ENCODE measurements around the genes GNB1 and TMEM52.

DNA sequence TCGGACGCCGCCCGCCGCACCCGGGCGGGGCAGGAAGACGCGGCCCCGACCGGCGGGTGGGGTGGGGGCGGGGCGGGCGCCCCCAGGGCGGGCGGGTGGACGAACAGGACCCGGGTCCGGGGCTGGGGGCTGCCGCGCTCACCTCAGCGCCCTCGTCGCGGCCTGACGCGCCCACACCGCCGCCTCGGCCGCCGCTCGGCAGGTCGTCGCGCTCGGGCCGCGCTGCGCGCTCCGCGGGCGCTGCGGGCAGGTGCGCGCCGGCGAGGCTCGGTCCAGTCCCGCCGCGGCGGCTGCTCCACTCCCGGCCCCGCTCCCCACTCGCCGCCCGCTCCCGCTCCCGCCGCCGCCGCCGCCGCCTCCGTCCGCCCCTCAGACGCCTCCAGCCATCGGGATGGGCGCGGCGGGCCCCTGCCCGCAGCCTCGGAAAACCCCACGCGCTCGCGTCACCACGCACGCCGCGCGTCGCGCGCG lies at the start of gene GNB1:
GNB1 (minus strand) TSS at position 410 of the 471 bp plus-strand sequence.
- PRO-cap, 2 experiments: peak in 2 of 2 experiments; most common minus-strand start position 422 of the sequence (in 2)
- RAMPAGE, long total RNA, 5 experiments: start-site peak on the minus strand in 3 of 5 experiments, centred at positions 192 to 429 of the sequence, 16 to 70 reads per replicate

DNA sequence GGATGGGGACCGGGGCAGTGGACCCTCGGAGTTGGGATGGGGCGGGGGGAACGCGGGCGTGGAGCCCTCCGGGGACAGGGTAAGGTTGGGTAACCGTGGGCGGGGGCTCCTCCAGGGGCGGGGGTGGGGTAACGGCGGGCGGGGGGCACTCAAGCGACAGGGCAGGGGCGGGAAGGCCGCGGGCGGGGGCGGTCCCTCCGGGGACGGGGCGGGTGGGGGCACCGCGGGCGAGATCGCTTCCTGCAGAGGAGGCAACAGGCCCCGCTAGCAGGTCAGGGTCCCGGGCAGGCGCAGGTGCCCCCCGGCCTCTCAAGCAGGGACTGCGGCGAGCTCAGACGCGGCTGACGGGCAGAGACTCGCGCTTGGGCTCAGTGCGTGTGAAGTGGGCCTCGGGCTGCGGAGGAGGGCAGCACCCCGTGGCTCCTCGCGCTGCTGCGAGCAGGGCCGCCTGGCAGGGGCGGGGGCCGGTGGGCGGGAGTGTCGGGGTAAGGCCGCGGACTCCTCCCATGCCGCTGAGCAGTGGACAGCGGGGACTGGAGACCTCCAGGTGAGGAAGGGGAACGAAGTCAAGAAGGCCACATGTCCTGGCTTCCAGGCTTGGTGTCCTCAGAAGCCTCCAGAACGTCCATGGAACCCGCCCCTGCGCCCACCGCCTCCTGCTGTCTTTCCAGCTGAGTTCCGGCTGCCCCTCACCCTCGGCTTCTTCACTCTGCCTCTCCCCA lies 579 bp upstream of the GNB1 start:
- PRO-cap, 2 experiments: peak in 2 of 2 experiments; most common plus-strand start position 245 of the sequence (in 1); most common minus-strand start position 355 of the sequence (in 1)
- RAMPAGE, long total RNA, 5 experiments: no peak in any of the 5 experiments

GRCh38 chr1:1895350-1896368 lies 4.8 kb upstream of the GNB1 start:
- PRO-cap, 2 experiments: no peak in any of the 2 experiments
- RAMPAGE, long total RNA, 5 experiments: no peak in any of the 5 experiments

DNA sequence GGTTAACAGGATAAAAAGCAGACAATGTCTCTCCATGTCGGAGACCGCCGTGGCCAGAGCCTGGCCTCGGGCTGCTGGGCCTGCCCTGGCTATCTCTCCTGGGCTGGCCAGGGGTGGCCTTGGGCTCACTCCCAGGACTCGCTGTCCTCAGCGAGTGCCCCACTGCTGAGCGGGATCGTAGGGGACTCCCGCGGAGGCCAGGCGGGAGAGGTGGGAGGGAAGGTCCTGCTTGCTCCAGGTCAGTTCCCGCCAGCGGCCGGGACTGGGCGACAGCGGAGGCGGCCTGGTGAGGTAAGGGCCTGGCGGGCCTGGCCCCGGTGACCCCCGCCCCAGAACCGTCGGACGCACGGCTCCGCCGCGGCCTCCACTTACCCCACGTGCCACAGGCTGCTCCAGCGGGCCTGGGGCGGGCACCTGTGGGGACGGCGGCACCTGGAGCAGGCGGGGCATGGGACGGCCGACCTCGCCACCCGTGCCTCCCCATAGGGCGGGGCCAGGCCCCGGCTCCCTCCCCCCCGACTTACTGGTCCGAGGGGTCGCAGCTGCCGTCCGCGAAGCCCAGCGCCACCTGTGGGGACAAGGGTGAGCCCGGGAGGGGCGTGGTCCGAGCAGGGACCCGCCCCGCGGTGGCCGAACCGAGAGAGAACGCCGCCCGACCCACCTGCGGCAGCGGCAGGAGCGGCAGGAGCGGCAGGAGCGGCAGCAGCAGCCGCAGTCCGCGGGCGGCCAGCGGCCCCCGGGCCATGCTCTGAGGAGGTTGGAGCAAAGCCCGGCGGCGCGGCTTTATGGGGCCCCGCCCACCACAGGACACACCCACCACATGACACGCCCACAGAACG lies at the start of gene TMEM52:
TMEM52 (minus strand) TSS at position 759 of the 839 bp plus-strand sequence.
- PRO-cap, 2 experiments: peak in 2 of 2 experiments; most common minus-strand start position 759 of the sequence (in 2)
- RAMPAGE, long total RNA, 5 experiments: no peak in any of the 5 experiments

GRCh38 chr1:2052499-2052749 lies 2.2 kb downstream of the PRKCZ start:
- PRO-cap, 2 experiments: no peak in any of the 2 experiments
- RAMPAGE, long total RNA, 5 experiments: no peak in any of the 5 experiments

- PRO-cap, 2 experiments: no peak in any of the 2 experiments
- RAMPAGE, long total RNA, 5 experiments: no peak in any of the 5 experiments
Measured at GRCh38 chr1:2104266-2105061, 54.3 kb downstream of the PRKCZ start.

GRCh38 chr1:2174110-2174937 lies 20.2 kb downstream of the FAAP20 start:
- PRO-cap, 2 experiments: no peak in any of the 2 experiments
- RAMPAGE, long total RNA, 5 experiments: no peak in any of the 5 experiments

- PRO-cap, 2 experiments: no peak in any of the 2 experiments
- RAMPAGE, long total RNA, 5 experiments: no peak in any of the 5 experiments
Measured at GRCh38 chr1:2240921-2241252, 12.8 kb downstream of the SKI start.

GRCh38 chr1:2250436-2251242 lies 22.5 kb downstream of the SKI start:
- PRO-cap, 2 experiments: no peak in any of the 2 experiments
- RAMPAGE, long total RNA, 5 experiments: no peak in any of the 5 experiments

GRCh38 chr1:2252272-2253296 lies 24.5 kb downstream of the SKI start:
- PRO-cap, 2 experiments: no peak in any of the 2 experiments
- RAMPAGE, long total RNA, 5 experiments: no peak in any of the 5 experiments

GRCh38 chr1:2283284-2284132 lies 55.4 kb downstream of the SKI start:
- PRO-cap, 2 experiments: no peak in any of the 2 experiments
- RAMPAGE, long total RNA, 5 experiments: no peak in any of the 5 experiments

DNA sequence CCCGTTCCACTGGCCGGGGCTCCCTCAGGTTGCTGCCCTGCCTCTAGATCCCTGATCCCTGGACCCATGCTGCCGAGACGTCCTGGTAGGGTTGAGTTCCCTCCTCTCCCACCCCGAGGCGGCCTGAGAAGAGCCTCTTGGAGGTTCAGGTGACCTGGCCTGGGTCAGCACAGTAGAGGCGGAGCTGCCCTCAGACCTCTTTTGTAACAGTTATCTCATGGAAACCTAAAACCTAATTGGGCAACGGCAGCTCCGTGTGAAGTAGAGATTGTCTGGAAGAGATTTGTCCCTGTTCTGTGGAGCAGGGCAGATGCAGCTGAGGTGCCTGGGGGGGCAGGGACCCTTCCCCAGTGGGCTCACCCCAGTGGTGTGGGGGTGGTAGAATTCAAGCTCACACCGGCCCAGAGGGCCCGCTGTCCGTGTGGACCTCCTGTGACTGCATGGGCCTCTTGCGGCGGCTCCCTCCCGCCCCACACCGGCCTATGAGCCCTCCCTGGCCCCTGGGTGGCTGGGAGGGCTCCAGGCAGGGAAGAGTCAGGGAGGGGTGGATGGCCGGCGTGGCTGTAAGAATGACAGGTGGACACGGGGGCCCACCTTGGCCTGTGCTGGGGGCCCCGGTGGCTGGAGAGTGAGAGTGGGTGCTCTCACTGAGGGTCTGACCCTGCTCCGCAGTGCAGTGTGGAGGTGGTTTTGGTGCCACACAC lies 56.2 kb downstream of the SKI start:
- PRO-cap, 2 experiments: no peak in any of the 2 experiments
- RAMPAGE, long total RNA, 5 experiments: no peak in any of the 5 experiments

DNA sequence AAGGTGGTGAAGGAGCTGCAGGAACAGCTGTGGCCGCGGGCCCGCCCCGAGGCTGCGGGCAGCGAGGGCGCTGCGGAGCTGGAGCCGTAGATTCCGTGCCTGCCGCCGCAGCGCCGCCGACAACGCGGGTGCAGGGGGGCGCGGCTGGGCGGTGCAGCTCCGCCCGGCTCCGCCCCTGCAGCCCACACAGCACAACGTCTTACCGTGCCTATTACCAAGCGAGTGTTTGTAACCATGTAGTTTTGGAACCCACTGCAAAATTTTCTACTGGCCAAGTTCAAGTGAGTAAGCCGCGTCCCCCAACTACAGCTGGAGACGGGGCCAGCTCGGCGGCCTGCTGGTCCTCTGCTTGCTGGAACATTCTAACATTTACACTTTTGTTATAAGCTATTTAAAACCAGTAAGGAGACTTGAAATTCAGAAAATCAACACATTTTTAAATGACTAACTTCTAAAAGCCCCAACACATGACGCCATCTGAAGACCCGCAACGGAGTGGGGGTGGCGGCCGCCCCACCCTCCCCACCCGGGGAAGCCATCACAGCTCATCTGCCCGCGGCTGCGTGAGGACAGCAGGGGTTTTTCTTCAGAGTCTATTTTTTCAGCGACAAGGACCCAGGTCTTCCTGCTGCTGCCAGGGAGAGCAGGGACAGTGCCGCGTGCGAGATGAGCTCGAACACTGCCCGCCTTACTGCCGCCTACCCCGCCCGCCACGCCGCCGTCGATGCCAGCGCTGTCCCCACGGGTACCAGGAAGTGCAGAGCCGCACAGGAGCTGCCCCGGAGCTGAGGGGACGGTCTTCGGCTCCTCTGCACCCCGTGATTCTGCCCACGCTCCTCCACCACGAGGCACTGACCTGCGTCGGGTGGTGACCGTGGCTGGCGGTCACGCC lies 78.8 kb downstream of the SKI start:
- PRO-cap, 2 experiments: no peak in any of the 2 experiments
- RAMPAGE, long total RNA, 5 experiments: no peak in any of the 5 experiments

- PRO-cap, 2 experiments: no peak in any of the 2 experiments
- RAMPAGE, long total RNA, 5 experiments: no peak in any of the 5 experiments
Measured at GRCh38 chr1:2335914-2336308, 55.4 kb downstream of the MORN1 start.

- PRO-cap, 2 experiments: no peak in any of the 2 experiments
- RAMPAGE, long total RNA, 5 experiments: no peak in any of the 5 experiments
Measured at GRCh38 chr1:2392223-2393324, 933 bp downstream of the RER1 start.

DNA sequence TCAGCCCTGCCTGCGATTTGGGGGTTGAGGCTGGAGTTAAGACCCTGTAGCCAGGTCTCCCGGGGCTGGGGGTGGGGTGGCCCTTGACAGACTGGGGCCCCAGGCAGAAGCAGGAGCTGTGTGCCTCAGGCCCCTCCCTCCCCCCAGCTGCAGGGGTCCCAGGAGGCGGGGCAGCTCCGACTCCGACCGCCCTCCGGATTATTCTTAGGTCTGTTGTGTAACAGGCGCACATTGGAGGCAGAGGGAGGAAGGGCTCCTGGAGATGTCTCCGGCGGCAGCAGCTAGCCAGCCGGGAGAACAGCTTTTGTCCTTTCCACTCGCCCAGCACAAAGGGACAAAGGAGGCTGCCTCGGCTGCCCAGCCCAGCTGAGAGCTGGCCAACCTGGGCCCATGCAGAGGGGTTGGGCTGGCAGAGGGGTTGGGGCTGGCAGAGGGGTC lies 29.7 kb upstream of the PLCH2 start:
- PRO-cap, 2 experiments: no peak in any of the 2 experiments
- RAMPAGE, long total RNA, 5 experiments: no peak in any of the 5 experiments

DNA sequence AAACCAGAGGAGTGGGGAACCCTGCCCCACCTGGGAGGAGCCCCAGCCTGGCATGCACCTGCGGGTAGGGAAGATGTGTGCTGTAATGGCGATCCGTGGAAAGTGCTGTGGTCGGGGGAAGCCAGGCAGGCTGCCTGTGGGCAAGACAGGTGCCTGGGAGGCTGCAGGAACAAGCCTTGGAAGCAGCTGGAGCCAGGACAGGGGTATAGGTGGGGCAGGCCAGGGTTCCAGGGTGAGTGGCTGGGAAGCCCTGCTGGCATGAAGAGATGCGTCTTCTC lies 641 bp upstream of the PANK4 start:
- PRO-cap, 2 experiments: no peak in any of the 2 experiments
- RAMPAGE, long total RNA, 5 experiments: no peak in any of the 5 experiments

- PRO-cap, 2 experiments: no peak in any of the 2 experiments
- RAMPAGE, long total RNA, 5 experiments: no peak in any of the 5 experiments
Measured at GRCh38 chr1:2530757-2531292, 762 bp upstream of the HES5 start.

DNA sequence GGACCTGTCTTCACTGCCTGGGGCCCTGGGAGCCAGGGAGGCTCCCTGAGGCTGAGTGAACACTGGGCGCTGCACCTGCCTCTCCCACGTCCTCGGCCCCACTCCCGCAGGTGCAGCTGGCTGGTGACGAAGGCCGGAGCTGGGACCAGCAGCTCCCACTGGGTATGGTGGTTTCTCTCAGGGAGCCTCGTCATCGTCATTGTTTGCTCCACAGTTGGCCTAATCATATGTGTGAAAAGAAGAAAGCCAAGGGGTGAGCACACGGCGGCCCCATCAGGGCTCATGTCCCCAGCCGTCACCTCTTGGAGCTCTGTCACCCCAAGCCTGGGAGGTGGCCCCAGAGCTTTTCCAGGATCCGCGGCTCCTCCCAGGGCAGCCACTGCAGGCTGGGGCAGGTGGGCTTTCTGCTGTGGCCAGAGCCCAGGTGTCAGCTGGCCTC lies 5.4 kb downstream of the TNFRSF14 start:
- PRO-cap, 2 experiments: no peak in any of the 2 experiments
- RAMPAGE, long total RNA, 5 experiments: no peak in any of the 5 experiments

GRCh38 chr1:2577399-2578095 lies 9.0 kb upstream of the PRXL2B start:
- PRO-cap, 2 experiments: no peak in any of the 2 experiments
- RAMPAGE, long total RNA, 5 experiments: no peak in any of the 5 experiments